HT1080 (cell line): ENCODE measurements around a stretch of chr7.

RAMPAGE:
- cytosol, long total RNA: no peak
- long total RNA: no peak
- nucleus, long total RNA: no peak
Observed at GRCh38 chr7:121019048-121019598, 30.6 kb downstream of the CPED1 start.

DNA sequence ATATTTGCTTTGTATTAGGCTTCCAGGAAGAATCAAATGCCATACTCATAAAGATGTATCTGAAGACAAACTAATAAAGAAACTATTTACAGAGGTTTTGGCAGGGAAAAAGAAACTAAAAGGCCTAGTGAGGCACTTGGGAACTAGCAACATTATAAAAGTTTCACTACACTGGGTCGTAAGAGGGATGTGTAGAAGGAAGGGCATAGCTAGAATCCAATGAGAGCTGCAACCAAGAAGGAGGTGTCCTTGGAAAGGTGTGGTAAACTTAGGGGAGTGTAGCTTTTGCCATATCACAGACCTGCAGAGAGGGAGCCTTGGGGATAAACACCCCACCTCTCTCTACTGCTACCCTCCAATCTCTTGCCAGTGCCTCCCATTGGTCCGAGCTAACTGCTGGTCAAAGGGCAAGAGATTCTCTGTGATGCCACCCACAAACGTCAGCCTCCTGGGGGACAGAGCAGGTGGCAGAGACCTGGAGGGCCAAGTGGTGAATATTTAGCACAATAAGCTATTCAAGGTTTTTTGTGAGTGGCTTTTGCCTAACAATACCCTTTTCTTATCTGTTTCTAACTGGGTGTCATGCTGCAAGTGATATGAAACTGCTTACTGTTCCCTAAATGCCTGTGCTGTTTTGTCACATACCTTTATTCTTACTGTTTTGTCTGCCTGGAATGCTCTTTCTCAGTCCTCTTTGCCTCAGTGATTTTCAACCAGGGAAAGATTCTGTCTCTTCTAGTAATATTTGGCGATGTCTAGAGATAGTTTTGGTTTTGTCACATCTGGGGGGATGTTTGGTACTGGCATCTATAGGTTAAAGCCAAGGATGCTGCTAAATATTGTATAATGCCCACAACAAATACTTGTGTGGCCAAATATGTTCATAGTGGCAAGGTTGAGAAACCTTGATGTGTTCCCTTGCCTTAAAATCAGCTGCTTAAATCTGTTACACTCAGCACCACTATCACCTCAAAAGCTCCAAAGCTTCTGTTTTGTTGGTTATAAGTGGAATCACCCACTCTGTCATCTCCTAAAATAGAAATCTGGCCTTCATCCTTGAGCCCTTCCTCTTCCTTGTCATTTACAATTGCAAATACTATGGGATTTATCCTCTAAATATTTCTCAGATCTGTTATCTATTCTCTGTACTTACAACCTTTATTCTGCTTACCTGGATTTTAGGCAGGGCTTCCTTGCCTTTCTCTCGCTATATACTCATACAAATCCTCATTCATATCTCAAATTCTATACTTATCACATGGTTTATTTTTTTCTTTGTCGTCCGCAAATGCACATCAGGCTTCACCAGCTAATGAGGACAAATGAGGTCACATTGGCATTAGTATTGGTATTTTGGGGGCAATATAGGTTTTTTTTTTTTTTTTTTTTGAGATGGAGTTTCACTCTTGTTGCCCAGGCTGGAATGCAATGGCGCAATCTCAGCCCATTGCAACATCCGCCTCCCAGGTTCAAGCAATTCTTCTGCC, 61.1 kb downstream of the CPED1 start:
RAMPAGE:
- cytosol, long total RNA: no peak
- long total RNA: no peak
- nucleus, long total RNA: no peak

RAMPAGE:
- cytosol, long total RNA: start-site peak on the plus strand at chr7:121062834-121062869, 16 and 15 reads in 2 replicates
- long total RNA: start-site peak on the plus strand at chr7:121062863-121062870, 22 reads
- nucleus, long total RNA: no peak
Observed at GRCh38 chr7:121062525-121063376, 74.2 kb downstream of the CPED1 start.

RAMPAGE:
- cytosol, long total RNA: no peak
- long total RNA: no peak
- nucleus, long total RNA: no peak
Observed at GRCh38 chr7:121069428-121069636, 80.8 kb downstream of the CPED1 start.

GRCh38 chr7:121297808-121298260, 31.0 kb upstream of the WNT16 start:
RAMPAGE:
- cytosol, long total RNA: no peak
- long total RNA: no peak
- nucleus, long total RNA: no peak

GRCh38 chr7:121406968-121407592, 11.0 kb upstream of the FAM3C start:
RAMPAGE:
- cytosol, long total RNA: no peak
- long total RNA: no peak
- nucleus, long total RNA: no peak

GRCh38 chr7:121440717-121441516, 44.8 kb upstream of the FAM3C start:
RAMPAGE:
- cytosol, long total RNA: no peak
- long total RNA: no peak
- nucleus, long total RNA: no peak

GRCh38 chr7:122702272-122702774, 399 bp downstream of the RNF148 start:
RAMPAGE:
- cytosol, long total RNA: no peak
- long total RNA: no peak
- nucleus, long total RNA: no peak

GRCh38 chr7:122885568-122885872, 740 bp downstream of the CADPS2 start:
RAMPAGE:
- cytosol, long total RNA: no peak
- long total RNA: no peak
- nucleus, long total RNA: no peak

DNA sequence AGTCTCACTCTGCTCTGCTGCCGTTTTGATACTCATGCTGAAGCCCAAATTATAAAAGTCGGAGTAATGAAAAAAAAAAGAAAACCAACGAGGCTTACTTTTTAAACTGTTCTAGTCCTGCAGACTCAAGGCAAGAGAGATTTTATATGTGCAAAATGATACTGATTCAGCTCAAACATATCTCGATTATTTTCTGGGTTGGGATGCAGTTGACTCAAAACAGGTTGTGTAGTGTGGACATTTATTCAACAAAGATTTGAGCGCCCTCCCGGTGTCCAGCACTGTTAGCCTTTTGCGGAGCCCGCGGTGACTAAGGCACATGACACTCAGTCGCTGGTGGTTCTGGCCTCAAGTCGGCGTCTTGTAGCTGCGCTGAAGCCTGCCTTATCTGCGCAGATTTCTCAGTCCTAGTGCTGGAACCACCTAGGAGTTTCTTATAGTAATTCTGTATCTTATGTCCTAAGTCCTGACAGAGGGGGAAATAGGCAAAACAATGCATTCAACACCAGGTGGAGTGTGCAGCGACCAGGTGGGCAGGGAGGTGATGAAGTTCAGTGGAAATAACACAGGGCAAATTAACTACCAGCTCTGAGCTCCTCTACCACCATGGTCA, 960 bp upstream of the CADPS2 start:
RAMPAGE:
- cytosol, long total RNA: no peak
- long total RNA: no peak
- nucleus, long total RNA: no peak

RAMPAGE:
- cytosol, long total RNA: no peak
- long total RNA: no peak
- nucleus, long total RNA: no peak
Observed at GRCh38 chr7:123410559-123411136, 123.7 kb downstream of the IQUB start.

DNA sequence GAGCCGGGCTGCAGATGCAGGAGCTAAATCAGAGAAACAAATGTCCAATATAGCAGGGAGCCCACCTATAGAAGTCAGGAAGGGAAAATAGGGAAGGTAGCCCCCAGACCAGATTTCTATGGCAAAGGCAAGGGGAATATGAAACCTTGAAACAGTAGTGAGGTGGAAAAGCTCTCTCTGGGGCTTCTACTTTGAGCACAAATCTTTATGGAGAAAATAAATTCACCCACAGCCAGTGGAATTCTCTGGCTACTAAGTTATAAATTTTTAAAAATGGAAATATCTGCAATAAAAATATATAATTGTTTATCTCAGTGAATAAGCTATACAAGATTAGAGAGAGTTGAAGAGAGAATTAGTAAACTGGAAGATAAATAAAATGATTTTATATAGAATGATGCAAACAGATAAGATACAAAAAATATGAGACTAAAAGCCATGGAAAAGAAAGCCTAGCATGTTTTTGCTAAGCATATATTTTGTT, 21.4 kb downstream of the IQUB start:
RAMPAGE:
- cytosol, long total RNA: no peak
- long total RNA: no peak
- nucleus, long total RNA: no peak

DNA sequence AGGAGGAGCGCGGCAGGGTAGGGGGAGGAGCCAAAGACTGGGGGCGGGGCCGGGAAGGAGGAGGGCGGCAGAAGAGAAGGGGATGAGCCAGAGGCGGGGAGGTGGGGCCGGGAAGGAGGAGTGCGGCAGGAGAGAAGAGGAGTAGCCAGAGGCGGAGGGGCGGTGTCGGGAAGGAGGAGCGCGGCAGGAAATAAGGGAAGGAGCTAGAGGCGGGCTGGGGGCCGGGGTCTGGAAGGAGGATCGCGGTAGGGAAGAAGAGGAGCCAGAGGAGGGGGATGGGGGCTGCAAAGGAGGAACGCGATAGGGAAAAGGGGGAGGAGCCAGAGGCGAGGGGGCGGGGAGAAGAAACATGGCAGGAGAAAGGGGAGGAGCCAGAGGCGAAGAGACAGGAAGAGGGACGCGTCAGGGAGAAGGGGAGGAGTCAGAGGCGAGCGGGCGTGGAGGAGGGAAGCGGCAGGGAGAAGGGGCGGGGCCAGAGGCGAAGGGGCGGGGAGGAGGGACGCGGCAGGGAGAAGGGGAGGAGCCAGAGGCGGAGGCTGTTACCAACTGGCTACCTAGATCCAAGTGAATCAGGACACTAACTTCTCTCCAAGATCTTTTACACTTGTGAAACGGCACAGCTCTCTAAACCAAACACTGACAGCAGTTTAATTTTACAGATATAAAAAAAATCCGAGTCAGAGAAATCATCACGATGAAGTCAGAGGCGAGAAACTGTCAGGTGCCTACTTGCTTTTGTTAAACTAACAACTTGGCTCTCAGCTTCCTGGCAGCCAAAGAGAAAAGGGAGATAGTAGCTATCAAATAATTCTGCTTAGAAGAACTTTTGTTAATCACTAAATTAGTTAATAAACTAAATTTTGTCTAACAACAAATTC, 549 bp upstream of the IQUB start:
RAMPAGE:
- cytosol, long total RNA: no peak
- long total RNA: no peak
- nucleus, long total RNA: no peak

DNA sequence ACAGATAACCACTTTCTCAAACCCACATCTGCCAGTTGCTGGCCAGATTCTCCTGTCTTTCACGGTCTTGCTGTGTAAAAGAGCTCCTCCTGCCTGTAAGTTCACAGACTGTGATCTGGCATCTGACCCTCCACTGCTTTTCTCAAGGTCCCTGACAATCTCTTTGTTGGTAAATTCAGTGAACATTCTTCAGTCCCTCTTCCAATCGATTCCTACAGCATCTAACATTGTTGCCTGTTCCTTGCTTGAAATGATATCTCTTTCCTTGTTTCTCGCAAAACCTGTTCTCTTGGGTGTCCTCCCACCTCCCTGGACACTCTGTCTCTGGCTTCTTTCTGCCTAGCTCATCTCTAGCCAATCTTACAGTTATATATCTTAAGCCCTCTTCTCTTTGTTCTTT, 18.4 kb upstream of the LMOD2 start:
RAMPAGE:
- cytosol, long total RNA: no peak
- long total RNA: no peak
- nucleus, long total RNA: no peak

DNA sequence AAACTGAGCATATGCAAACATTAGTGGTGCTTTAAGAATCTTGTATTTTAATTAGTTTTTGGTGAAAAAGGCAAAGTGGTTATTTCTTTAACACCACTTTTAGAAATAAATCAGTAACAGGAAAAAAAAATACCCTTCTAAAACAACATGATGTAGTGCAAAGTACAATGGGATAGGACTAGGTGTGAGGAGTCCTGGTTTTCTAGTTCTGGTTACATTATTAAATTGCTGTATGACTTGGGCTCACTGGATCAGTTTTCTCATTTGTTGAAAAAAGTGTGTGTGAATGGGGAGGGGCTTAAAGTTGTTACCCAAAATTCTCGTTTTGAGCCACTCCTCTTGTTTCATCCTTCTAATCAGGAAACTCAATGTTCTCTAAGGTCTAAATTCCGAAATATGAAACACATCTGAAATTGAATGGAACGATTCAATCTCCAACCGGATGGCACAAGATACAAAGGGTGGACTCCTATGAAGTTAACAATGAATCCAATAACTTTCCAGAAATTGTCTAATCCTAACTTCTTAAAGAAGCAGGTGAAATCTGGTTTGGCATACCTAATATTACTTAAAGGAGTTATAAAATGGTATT, 1.7 kb downstream of the WASL start:
RAMPAGE:
- cytosol, long total RNA: no peak
- long total RNA: no peak
- nucleus, long total RNA: no peak

RAMPAGE:
- cytosol, long total RNA: no peak
- long total RNA: no peak
- nucleus, long total RNA: no peak
Observed at GRCh38 chr7:123754456-123754793, 5.6 kb upstream of the WASL start.

RAMPAGE:
- cytosol, long total RNA: no peak
- long total RNA: no peak
- nucleus, long total RNA: no peak
Observed at GRCh38 chr7:123763134-123763462, 14.3 kb upstream of the WASL start.

RAMPAGE:
- cytosol, long total RNA: no peak
- long total RNA: no peak
- nucleus, long total RNA: no peak
Observed at GRCh38 chr7:123845713-123847222, 1.3 kb downstream of the HYAL4 start.

DNA sequence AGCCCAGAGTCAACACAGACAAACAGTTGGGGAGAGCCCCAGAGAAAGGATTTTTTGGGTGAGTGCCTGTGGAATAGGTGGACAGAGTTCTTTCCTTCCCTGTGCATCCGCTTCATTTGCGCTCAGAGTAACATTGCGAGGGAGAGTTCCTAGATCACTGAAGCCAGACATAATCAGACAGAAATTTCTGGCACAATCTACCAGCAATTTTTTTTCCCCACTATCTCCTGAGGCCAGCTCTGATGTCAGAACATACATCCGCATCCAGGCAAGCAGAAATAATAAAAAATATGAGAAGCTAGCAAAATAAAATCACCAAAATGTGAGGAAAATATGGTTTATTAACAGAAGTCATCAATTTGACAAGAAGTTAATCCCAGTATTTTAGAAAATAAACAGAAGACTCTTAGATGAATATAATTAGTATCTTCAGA, 22.9 kb upstream of the POT1 start:
RAMPAGE:
- cytosol, long total RNA: no peak
- long total RNA: no peak
- nucleus, long total RNA: no peak

RAMPAGE:
- cytosol, long total RNA: no peak
- long total RNA: no peak
- nucleus, long total RNA: no peak
Observed at GRCh38 chr7:127112153-127112474, 140.6 kb downstream of the GRM8 start.